Hematopoietic multipotent progenitor cell (in vitro differentiated cells): ENCODE measurements around the genes ANKRD40, SPAG9, NME1 and HLF.

GRCh38 chr17:50589232-50589722 is 28.8 kb downstream of the CACNA1G start:
- CAGE, long polyA plus RNA: no peak

DNA sequence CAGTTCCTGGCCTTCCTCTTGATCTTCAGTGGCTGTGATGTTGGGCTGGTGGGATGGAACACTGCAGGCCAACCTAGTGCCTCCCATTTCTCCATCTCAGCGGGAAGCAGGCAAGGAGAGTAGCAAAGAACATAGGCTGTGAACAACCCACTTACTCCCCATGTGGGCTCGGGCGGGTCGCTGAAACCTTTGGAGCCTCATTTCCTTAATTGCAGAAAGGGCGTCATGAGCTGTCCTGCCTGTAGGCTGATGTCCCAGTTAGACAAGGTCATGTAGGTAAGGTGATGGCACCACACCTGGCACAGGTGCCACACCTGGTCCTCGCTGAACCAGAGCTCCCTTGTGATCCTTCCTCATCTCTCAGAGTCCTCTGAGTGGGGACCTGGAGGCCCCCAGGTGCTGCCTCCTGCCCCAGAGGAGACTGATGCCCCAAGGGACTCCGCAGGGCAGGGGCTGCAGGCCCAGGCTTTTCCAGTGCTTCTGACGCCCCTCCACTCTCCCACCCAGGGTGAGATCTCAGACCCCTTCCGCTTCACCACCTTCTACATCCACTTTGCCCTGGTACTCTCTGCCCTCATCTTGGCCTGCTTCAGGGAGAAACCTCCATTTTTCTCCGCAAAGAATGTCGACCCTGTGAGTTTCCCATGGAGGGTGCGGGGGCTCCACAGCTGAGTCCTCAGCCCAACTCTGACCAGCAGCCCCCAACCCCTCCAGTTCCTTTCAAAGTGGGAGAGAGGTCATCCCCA is 23.1 kb downstream of the ABCC3 start:
- CAGE, long polyA plus RNA: no peak

- CAGE, long polyA plus RNA: start-site peak on the minus strand at chr17:50707622-50707690, 52 reads
Observed at GRCh38 chr17:50707090-50708399, at the start of gene ANKRD40. ANKRD40 (minus strand) TSS chr17:50707914.

DNA sequence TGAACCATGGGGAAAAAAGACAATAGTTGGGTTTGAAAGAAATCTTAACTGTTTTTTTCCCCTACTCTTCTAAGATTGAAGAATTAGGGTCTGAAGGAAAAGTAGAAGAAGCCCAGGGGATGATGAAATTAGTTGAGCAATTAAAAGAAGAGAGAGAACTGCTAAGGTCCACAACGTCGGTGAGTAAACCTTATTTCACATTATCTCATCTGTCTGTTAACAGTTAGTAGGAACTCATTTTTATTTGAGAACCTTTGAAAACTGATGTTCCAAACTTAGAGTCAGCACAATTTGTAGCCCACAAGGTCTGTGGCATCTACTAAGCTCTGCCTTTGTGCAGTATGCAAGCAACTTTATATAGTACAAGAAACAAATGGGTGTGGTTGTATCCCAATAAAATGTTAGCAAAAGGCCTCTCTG is 23.7 kb downstream of the ANKRD40CL start:
- CAGE, long polyA plus RNA: start-site peak on the plus strand centred at position 131 of the sequence, 91 bp wide, 673 reads

DNA sequence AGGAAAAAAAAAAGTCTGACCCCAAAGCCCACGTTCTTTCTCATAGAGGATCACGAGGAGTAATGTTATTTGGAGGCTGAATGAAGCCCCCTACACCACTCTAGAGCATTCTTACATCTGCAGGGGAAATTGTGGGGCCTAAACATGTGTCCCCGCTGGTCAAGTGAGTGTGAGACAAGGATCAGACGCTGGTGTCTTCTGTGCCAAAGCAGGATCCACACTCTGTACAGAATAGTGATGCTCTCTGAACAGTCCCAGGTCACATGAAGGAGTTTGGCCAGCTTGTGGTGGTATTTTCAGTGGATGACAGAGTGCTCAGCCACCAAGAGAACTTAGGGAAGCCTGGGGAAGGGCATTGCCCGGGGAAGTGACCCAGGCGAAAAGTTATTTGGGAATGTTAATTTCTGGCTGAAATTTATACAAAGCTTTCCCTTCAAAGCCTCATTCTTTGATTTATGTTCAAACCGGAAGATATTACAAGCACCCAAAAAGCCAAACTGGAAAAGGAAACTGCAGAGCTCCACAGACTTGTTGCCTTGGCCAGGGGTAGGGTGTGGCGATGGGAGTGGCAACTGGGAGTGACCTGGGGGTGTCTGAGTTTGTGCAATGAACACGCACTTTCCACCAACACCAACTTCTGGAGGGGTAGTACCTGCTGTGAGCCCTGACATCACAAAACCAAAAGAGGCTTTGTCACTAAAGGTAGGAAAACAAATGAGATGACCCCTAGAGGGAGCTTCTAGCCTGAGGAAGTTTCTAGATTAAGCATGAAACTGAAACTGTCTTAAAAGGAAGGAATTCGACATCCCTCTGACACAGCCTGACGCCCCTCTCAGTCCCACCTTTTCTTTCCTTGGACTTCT is 14.4 kb downstream of the TOB1 start:
- CAGE, long polyA plus RNA: no peak

DNA sequence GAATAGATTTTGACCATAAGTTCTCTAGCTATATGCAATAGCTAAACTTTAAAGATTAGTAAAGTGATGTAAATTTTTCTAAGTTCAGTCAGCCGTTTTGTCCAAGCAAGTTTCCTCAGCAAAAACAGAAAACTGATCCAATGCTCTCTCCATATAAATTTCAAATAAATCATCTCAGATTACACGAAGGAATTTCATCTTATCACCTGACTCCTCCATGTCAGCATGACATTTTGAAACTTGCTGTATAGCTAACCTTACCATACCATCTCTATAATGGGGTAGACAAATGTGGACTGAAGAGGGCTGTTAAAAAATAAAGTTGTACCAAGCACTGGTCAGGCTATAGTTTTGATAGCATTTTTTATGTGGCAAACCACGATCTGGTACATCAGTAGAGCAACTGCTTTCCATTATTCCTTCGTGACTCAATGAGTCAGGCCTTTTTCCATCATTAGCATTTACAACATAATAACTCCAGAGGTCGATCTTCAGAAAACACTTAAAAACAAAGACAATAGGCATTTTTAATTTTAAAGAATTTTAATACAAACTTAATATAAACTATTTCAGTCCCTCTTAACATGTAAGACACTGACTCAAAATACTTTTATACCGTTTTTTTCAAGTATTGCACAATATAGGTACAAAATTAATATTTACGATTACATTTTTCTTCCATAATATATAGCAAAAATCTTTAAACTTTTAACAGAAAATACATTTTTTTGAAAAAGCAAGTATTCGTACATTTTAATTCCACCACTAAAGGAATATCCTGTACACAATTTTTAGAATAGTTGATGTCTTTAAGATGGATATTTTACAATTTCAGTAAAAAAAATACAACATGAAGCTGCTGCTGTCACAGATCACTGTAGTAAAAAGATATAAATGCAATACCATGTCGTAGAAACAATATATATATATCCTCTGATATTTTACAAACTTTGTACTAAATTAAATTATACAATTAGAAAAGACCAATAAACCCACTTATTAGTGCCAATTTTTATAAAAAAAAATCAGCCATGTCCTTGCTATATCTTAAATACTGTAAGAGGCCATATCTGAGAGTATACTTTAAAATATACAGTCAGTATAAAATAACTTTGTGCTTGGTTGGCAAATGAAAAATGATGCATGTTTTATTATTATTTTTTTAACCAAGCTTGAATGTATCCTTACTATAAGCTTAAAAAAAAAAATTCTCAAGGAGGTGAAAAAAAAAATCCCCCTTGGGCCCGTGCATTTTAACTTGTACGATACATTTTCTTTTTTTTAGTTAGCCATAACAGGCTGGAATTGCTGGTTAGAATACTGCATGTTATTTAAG is 4.0 kb downstream of the TOB1 start:
- CAGE, long polyA plus RNA: start-site peak on the minus strand centred at position 953 of the sequence, 179 bp wide, 22 reads

DNA sequence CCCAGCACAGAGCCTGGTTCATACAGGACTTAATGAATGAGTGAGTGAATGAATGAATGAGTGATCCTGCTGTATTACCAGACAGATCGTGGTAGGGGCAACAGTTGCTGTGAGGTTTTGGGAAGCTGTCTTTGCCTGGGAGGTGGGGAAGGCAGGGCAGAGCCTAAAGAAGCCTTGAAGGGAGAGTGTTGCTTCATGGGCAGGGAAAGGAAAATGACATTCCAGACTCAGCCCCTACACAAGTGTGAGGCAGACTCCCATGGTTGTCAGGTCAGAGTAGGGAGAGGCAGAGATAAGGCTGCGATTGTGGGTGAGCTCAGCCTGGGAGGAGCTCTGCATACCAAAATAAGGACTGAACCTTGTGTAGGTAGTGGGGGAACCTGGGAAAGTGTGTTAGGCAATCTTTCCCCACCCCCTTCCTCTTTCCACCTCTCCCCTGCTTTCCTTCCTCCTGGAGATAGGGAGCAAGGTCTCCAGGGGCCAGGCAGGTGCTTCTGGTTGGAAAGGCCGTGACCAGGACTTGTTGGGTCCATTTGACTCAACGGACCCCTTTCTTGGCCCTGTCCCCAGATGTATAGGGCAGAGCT is 18.3 kb upstream of the TOB1 start:
- CAGE, long polyA plus RNA: no peak

GRCh38 chr17:50908211-50908840 is 42.2 kb upstream of the TOB1 start:
- CAGE, long polyA plus RNA: no peak

DNA sequence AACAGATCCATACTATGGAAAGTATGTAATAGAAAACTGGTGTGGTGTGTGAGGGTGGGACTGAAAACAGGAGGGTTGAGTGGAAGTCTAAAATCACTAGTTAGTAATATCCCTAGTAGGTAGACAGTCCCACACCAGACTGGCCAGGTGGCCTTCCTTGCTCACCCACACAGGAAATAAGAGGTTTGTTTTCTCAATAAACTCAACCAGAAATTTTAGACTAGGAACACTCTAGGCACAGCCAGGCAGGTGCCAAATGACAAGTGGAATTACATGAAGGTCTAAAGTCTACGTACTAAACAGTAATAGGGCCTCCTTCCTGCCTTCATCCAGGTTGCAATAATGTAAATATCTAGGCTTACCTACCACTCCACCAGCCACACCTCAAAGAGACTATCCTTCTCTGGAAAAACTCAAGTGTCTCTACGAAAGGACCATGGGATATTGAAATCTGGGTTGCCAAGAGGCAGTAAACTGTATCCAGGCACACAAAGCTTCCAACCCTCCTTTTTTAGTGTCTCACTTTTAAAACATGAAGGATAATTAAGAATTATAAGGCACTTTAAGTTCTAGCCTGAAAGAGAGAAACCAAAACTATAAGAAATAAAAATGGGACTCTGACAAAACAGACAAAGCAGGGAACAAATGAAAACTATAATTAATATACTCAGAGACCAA is 26.8 kb downstream of the SPAG9 start:
- CAGE, long polyA plus RNA: no peak

- CAGE, long polyA plus RNA: no peak
Observed at GRCh38 chr17:51120295-51120926, at the start of gene SPAG9. SPAG9 (minus strand) TSS chr17:51120868.

DNA sequence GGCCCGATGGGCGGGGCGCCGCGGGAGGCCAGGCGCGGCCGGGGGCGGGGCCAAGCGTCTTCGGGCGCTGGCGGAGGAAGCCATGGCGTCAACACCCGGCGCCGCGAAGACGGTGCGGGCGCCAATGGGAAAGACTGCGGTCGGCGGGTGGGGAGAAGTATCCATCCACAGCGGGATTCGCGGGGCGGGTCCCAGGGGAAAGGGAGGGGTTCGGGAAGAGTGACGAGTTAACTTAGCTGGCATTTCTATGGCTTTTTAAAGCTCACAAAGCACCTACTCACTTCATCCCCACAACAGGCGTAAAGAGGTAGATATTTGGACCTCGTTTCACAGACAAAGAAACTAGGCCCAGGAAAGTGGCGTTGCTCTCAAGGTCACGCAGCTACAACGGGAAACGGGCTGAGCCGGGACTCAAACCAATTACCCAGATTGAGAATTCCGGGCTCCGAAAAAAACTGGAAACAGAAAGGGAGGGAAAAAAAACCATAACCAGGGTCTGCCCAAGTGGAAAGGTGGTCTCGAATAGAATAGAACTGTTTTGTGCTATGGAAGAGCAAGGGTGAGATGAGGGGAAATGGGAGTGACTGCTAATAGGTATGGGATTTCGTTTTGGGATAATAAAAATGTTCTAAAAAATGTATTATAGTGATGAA is 385 bp upstream of the SPAG9 start:
- CAGE, long polyA plus RNA: start-site peak on the plus strand centred at position 281 of the sequence, 11 bp wide, 33 reads

DNA sequence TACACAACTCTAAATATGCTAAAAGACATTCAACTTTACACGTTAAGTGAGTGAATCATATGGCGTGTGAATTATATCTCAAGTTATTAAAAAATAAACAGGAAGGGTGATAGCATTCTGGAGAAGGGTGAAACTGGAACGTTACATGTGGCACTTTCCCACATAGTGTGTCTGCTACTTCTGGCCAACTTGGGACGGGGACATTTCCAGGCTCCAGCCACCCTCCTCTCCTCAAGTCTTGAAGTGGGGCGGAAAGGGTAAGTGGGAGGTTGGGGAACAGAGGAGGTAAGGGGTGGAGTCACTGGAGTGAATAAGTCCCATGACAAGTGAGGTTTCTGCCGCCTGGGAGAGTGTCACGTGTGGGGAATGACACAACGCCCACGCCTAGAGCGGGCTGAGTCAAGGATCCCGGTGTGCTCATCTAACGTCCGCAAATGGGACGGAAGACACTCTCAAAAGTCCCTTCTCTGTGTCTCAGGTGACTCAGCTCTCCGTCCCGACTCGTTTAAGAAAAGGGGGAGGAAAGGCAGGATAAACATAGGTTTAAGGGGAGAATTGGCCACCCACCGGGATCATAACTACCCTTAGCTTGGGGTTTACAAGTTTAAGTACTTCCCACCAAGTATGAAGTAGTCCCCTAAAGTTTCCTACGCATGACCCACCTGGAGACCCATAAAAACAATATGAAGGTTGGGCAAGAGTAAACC is 1.1 kb upstream of the SPAG9 start:
- CAGE, long polyA plus RNA: no peak

DNA sequence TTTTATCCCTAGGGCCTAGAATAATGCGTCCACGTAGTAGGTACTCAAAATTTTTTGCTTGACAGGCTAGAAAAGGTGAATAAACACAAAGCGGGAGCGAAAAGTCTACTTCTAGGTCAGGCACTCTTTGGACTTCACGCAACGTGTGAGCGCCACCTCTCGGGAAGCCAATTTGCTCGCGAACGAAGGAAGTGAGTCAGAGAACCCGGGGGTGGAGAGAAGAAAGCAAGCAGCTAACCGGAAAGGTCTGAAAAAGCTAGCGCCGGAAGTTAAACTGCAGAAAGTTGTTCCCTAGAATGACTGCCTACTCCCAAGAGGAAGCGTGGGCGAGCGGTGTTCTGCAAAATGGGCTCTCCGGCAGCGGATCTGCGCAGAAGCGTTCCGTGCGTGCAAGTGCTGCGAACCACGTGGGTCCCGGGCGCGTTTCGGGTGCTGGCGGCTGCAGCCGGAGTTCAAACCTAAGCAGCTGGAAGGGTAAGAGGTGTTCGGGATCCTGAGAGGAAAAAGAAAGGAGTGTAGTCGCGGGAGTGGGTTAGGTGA is at the start of gene NME1:
Gene NME1 (plus strand): TSS at position 371 of the 540 bp plus-strand sequence.
- CAGE, long polyA plus RNA: no peak

- CAGE, long polyA plus RNA: no peak
Observed at GRCh38 chr17:51164920-51166111, 895 bp upstream of the NME2 start.

DNA sequence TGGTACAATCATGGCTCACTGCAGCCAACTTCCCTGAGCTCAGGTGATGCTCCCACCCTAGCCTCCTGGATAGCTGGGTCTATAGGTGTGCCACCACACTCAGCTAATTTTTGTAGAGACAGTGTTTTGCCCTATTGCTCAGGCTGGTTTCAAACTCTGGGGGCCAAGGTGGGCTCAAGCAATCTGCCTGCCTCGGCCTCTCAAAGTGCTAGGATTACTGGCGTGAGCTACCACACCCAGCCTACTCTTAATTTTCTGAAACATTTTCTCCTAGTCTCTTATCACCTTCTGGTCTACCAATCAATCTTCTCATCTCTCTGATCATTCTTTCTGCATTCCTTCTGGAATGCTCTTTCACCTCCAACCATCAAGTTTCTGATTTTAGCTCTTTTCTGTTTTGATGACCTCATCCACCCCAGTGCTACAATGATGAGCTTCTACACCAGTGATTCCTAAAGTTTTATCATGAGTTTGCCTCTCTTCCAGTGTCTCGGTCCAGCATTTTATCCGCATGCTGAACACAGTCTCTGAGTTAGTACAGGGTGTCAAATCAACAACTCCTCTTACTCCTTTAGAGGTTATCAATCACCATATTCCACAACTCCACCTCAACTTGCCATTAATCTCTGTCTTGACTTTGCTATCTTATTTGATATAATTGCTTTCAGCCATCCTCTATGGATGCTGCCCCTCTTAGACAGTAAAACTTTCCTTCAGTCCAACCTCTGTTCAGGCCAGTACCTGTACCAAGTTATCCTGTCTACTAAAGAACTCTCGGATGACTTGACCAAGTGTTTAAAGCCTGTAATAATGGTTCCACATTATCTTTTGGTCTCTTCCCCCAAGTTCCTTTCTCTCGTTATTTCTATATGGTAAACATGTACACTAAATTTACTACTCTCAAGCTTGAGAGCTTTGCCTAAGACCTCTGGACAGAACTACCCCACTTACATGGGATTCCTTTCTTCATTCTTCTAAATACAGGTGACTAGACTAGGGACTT is 31.7 kb downstream of the NME2 start:
- CAGE, long polyA plus RNA: no peak

GRCh38 chr17:51224902-51225474 is 34.9 kb downstream of the MBTD1 start:
- CAGE, long polyA plus RNA: no peak

DNA sequence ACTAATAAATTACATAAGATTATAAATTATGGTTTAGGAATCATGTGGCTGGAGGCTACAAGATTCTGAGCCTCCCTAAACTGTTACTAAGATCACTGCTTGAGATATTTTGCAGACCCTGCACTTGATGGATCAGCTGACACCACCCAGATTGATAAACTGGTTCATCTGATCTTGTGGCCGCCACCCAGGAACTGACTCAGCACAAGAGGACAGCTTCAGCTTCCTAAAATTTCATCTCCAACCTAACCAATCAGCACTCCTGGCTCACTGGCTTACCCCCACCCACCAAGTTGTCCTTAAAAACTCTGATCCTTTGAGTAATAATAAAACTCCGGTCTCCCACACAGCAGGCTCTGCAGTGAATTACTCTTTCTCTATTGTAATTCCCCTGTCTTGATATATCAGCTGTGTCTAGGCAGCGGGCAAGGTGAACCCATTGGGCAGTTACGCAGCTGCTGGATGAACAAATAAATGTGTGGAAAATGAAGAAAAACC is 174.8 kb downstream of the UTP18 start:
- CAGE, long polyA plus RNA: no peak

GRCh38 chr17:55238968-55239228 is 25.9 kb upstream of the HLF start:
- CAGE, long polyA plus RNA: no peak

DNA sequence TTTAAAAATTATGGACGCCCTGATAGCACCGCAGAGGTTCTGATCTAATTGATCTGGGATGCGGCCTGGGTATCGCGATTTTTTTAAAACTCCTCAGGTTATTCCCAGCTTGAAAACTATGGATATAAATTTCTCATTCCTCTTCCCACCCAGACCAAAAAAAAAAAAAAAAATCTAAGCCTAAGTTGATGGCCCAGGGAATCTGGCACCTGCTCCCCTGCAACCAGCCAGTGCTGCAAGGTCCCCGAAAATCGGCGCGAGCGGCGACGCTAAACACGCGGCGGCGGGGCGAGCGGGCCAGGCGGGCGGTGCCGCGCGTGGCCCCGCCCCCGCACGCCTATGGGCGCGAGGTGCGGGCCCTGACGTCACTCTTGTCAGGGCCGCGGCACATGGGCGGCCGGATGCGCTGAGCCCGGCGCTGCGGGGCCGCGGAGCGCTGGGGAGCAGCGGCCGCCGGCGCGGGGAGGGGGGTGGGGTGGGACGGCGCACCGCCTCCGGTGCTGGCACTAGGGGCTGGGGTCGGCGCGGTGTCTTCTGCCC is at the start of gene HLF:
Gene HLF (plus strand): TSS at position 368 of the 540 bp plus-strand sequence.
- CAGE, long polyA plus RNA: no peak

GRCh38 chr17:55266648-55267337 is 2.0 kb downstream of the HLF start:
- CAGE, long polyA plus RNA: no peak